ENCODE results near the genes TBCD, ZNF750 and METRNL.

- PRO-cap: no peak
- RAMPAGE, long total RNA, 4 experiments: no peak in any of the 4 experiments
Measured at GRCh38 chr17:82461460-82462625, 3.3 kb downstream of the NARF start.

DNA sequence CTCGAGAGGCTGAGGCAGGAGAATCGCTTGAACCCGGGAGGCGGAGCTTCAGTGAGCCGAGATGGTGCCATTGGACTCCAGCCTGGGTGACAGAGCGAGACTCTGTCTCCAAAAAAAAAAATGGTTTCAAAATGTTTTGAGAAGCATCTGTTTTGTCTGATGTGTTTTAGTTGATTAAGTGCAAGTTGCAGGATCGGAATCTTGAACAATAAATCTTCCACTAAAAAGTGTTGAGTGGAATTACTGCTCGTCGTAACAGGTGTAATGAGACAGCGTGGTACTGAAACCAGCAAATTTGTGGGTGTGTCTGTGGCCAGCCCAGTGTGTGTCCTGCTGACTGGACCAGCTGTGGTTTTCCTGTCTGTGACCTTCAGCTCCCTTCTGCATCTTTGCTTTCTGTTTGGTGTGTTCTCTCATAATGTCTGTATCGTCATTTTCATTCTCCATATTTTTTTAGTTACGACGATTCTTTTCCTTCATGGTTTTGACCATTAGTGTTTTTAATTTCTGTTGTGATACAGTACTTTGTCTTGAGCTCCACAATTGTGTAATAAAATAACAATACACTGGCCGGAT, 20.5 kb upstream of the FOXK2 start:
- PRO-cap: no peak
- RAMPAGE, long total RNA, 4 experiments: no peak in any of the 4 experiments

DNA sequence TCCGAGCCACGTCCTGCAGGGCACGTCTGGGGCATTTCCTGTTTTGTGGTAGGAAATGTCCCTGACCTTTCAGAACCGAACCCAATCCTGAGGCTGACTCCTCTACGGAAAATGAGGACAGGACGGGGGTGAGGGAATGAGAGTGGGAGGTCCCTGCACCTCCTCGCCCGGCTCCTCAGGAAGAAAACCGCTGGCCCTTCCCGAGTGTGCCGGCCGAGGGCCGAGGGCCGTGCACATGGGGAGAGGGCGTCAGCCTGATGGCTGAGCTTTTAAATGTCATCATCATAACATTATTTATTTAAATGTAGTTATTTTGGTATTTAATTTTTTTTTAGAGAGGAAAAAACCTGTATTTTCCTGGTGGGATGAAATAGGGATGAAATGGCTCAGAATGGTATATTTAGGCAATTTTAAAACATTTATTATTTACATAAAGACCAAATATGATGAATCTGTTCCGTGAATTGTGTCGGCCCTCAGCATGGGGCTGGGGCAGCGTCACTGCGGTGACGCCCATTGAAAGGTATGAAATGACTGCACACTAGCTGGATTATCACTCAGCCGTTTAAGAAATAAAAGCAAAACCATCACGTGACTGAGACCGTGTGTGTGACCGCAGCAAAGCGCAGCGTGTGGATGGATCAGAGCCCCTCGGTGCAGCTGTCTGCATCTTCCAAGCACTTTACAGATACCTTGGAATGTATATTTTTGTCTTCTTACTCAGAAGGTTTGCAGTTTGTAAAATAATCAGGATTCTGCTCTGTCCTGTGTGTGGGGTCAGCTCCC, 45.5 kb downstream of the WDR45B start:
- PRO-cap: no peak
- RAMPAGE, long total RNA, 4 experiments: no peak in any of the 4 experiments

GRCh38 chr17:82603380-82604816, 44.3 kb downstream of the WDR45B start:
- PRO-cap: bidirectional peak, plus-strand start at chr17:82604316, minus-strand start at chr17:82604098
- RAMPAGE, long total RNA, 4 experiments: no peak in any of the 4 experiments

GRCh38 chr17:82629189-82630061, 18.8 kb downstream of the WDR45B start:
- PRO-cap: no peak
- RAMPAGE, long total RNA, 4 experiments: no peak in any of the 4 experiments

DNA sequence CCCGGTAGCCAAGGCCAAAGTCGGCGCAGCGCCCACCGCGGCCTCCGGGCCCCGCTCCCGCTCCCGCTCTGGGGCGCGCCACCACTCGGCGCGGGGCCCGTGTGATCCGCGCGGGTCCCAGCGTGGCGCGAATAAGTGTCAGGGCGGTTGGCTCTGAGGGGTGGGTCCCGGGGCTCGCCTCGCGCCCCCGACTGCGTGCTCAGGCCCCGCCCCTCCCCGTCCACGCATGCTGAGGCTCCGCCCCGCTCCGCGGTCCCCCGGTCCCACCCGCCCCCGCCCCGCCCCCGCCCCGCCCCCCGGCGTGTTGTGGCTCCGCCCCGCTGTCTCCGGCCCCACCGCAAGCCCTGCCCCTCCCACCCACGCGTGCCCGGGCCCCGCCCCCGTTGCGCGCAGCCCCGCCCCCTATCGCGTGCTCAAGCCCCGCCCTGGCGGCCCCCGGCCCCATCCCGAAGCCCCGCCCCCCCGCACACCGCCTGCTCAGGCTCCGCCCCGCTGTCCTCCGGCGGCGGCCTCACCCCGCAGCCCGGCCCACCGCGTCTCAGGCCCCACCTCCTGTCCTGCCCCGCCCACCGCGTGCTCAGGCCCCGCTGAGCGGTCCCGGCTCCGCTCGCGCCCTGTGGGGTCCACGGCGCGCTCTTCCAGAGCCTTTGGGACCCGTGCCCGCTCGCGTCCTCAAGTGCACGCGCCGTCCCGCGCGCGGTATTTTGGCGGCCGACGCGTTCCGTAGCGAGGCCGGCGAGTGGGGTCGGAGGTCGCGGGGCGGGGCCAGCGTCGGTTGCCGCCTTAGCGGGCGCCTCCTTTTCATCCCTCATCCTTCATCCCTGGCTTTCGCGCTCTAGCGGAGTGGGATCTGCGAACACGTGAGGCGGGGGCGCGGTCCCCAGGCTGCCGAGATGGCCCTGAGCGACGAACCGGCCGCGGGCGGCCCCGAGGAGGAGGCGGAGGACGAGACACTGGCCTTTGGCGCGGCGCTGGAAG, at the start of gene TBCD:
TSS of gene TBCD (plus strand) at position 765 of the 978 bp plus-strand sequence.
- PRO-cap: bidirectional peak, plus-strand start at position 218 of the sequence, minus-strand start at position 133 of the sequence; bidirectional peak, plus-strand start at position 765 of the sequence, minus-strand start at position 653 of the sequence
- RAMPAGE, long total RNA, 4 experiments: start-site peak on the plus strand in 3 of 4 experiments, centred at positions 711 to 780 of the sequence, 17 to 67 reads per replicate

DNA sequence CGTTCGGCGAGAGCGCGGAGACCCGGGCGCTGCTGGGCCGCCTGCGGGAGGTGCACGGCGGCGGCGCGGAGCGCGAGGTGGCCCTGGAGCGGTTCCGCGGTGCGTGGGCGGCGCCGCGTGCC, 275 bp downstream of the TBCD start:
- PRO-cap: no peak
- RAMPAGE, long total RNA, 4 experiments: no peak in any of the 4 experiments

DNA sequence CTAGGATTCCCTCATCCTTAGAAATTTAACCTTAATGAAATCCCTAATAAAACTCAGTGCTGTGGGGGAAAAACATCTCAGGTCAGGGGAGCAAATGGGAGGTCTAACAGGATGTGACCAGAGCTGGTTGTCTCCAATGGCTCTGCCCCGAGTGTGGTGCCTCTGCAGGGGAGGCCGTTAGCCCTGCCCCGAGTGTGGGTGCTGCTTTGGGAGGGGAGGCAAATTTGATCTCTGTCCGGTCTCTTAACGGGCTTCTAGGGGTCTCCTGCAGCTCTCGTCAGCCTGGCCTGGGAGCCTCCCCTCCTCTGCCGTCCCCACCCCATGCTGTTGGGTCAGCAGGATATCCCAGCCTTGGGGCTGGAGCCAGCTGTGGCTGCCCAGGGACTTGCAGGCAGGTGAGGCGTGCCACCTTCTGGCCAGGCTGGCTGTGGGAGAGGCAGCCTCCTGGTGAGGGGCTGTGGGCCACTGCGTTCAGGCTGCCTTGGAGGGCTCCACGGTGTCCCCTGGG, 34.4 kb downstream of the TBCD start:
- PRO-cap: no peak
- RAMPAGE, long total RNA, 4 experiments: no peak in any of the 4 experiments

GRCh38 chr17:82804558-82805460, 35.0 kb downstream of the ZNF750 start:
- PRO-cap: no peak
- RAMPAGE, long total RNA, 4 experiments: start-site peak on the plus strand in 1 of 4 experiments, at chr17:82805118-82805160 at its widest, 8 reads per replicate

DNA sequence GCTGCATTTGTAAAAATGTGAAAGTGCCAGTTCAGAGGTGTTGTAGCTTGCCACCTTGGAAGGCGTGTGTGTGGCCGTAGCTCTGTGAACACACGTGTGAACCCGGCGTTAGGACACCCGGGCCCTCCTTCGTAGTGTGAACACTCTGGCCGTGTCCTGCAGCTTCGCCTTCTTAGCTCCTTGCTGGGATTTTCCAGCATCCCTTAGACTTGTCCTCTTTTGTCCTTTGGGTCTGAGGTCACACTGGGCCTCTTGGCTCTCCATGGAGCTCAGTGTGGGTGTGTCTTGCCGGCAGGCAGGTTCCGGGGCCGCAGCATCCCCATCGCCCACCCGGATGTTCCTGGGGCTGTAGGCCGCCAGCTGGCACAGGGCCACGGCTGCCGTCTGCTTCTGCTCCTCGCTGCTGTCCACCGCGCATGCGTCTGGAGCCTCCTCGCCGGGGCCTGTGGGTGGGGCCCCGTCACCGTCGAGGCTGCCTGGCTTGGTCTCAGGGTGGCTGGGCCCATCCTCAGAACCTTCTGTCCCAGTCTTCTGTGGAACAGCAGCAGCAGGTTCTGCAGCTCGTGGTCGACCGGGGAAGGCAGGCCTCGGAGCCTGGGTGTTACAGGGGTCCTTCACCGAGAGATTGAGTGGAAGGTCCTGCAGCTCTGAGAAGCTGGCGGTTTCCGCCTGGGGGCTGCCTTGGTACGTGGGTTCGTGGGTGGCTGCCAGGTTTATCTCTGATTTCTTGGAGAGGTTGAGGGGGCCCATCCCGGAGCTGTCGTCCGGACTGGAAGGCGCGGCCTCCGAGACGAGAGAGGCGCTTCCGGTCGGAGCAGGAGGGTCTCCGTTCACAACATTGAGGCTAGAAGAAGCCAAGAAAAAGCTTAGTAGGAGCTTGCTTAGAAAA, 9.5 kb downstream of the ZNF750 start:
- PRO-cap: unidirectional peak, plus-strand start at position 511 of the sequence
- RAMPAGE, long total RNA, 4 experiments: start-site peak on the plus strand in 2 of 4 experiments, centred at positions 477 to 494 of the sequence, 8 to 15 reads per replicate

GRCh38 chr17:82839626-82840347, at the start of gene ZNF750:
Gene ZNF750 (minus strand): TSS chr17:82840022.
- PRO-cap: no peak
- RAMPAGE, long total RNA, 4 experiments: no peak in any of the 4 experiments

DNA sequence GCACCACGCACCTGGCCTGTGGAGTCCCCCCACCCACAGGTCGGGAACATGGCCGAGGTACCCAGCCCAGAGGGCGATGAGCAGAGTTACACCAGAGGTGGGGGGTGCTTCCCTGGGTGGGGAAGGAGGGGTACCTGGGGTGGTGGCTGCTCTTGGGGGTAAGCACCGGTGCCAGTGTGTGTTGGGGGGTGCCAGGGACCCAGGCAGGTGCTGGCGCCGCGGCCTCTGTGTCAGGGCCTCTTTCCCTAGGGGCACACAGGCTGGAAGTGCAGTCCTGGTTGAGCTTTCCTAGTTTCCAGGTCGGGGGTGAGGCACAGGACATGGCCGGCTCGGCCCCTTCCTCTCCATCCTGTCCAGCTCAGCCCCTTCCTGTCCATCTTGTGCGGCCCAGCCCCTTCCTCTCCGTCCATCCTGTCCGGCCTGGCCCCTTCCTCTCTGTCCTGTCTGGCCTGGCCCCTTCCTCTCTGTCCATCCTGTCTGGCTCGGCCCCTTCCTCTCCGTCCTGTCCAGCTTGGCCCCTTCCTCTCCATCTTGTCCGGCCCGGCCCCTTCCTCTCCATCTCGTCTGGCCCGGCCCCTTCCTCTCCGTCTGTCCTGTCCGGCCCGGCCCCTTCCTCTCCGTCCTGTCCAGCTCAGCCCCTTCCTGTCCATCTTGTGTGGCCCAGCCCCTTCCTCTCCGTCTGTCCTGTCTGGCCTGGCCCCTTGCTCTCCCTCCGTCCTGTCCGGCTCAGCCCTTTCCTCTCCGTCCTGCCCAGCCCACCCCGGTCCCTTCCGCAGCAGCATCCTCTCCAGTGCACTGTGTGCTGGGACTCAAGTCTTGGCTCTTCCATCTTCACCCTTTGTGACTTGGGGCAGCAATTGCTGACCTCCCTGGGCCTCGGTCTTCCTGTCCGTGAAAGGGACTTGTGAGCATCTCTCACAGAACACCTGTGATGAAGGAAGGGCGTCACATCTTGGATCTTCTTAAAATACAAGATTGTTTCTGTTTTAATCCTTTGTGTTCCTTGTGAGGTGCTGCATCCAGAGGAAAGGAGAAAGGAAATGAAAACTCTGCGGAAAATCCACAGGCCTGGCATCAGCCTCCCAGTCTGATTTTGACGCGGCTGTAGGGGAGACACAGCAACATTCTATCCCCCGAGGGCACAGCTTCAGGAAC, 5.4 kb upstream of the ZNF750 start:
- PRO-cap: no peak
- RAMPAGE, long total RNA, 4 experiments: start-site peak on the plus strand in 1 of 4 experiments, centred at position 786 of the sequence, 5 reads per replicate

- PRO-cap: no peak
- RAMPAGE, long total RNA, 4 experiments: no peak in any of the 4 experiments
Measured at GRCh38 chr17:82858185-82859057, 18.6 kb upstream of the ZNF750 start.

DNA sequence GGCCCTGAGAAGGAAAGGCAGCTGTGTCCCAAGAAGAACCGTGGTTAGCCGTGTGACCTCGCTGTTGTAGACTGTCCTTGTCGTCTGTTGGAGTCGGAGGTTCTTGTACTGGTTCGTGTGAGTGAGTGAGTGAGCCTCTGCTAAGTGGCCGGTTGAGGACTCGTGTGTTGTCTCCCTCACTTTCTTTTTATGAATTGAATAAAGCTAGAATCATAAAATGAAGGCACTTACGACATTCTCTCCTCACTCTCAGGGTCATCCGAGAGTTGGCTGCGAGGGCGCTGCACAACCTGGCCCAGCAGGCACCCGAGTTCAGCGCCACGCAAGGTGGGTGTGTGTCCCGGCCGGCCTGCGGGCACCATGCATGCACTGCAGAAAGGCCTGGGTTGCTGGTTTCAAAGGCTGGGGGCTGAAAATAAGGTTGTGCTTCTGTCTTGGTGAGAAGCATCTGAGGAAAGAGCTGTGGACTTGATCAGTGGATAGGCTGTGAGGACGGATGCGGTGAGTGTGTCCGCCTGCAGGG, 63.4 kb upstream of the ZNF750 start:
- PRO-cap: no peak
- RAMPAGE, long total RNA, 4 experiments: no peak in any of the 4 experiments

- PRO-cap: no peak
- RAMPAGE, long total RNA, 4 experiments: no peak in any of the 4 experiments
Measured at GRCh38 chr17:82912321-82913104, 72.7 kb upstream of the ZNF750 start.

- PRO-cap: no peak
- RAMPAGE, long total RNA, 4 experiments: no peak in any of the 4 experiments
Measured at GRCh38 chr17:82962648-82963623, 88.6 kb downstream of the B3GNTL1 start.

DNA sequence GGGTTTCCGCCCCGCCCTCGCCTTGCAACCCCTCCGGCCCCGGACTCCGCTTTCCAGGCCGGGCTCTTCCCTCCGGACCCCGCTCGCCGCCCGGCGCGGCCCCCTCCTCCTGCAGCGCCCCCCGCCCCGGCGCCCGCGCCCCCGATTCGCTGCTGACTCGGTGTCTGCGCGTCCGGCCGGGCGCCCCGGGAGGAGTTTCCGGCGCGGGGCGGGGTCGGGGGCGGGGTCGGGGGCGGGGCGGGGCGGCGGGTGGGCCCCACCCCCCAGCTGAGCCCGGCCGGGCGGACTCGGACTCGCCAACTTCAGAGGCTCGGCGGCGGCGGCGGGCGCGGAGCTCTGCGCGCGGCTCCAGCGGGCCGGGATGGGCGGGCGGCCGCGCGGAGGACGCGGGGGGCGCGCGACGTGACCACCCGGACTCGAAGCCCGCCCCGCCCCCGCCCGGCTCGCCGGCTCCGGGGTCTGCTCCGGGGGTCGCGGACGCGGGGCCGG, at the start of gene METRNL:
TSS of gene METRNL (plus strand) at position 305 of the 489 bp plus-strand sequence.
- PRO-cap: bidirectional peak, plus-strand start at position 305 of the sequence, minus-strand start at position 166 of the sequence
- RAMPAGE, long total RNA, 4 experiments: no peak in any of the 4 experiments

DNA sequence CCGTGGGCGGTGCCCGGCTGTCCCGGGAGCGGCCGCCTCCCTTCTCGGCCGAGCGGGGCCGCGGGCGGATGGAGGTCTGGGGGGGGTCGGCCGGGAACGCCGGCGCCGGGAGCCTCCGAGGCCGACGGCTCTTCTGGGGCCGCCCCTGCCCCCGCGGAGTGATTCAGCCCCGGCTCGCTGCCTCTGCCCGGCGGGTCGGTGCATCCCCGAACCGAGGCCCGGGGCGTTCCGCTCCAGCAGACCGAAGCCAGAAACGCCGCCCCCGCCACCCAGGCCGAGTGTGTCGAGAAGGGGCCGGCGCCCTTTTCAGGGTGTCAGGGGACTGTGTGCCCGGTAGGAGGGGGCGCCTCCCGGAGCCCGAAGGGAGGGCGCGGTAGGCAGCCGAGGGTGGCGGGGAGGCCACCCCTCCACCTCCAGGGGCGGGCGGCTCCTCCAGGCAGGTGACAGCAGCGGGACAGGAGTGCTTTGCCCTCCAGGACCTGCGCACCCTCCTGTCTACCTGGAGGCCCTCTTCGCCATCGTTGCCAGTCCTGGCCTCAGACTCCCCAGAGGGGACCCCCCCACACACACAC, 1.8 kb downstream of the METRNL start:
- PRO-cap: no peak
- RAMPAGE, long total RNA, 4 experiments: no peak in any of the 4 experiments

DNA sequence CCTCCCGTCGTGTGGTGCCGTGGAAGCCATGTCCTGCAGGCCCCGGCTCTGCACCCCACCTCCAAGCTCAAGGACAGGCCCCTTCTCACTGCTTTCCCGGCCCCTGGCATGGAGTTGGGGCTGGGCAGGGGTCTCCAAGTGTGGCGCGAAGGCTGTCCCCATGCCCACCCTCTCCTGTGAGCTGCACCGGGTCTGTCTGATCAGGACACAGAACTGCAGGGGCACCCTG, 14.2 kb downstream of the METRNL start:
- PRO-cap: no peak
- RAMPAGE, long total RNA, 4 experiments: no peak in any of the 4 experiments

GRCh38 chr17:83100156-83100944, 20.9 kb downstream of the METRNL start:
- PRO-cap: no peak
- RAMPAGE, long total RNA, 4 experiments: no peak in any of the 4 experiments